Measurements from ENCODE around the genes SPATA7 and FOXN3.

- PRO-cap: no peak
These were observed 77.0 kb downstream of the STON2 start for GRCh38 chr14:81323032-81323524.

DNA sequence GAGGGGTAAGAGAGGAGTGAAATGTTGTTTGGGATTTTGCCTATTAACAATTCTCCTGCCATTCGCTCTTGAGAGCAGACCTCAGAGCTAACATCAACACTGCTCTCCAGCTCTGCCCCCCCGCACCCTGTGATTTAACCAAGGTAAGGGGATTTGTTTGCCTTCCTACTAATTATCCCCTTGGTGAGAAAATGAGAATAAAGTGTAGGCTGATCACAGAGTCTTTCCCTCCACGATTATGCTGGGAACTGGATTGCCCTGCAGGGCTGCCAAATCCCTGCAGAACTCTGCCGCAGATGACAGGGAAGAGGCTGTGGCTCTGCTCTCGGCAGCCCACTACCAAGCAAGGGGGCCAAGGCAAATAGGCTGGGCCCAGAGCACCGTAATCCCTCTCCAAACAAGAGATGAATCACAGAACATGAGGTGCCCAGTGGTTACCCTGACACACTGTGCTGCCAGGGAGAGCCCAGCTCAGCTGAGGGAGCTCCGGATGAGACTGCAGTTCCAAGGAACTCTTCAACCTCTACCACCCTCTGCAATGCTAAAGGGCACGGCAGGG is 34.0 kb downstream of the STON2 start:
- PRO-cap: no peak

DNA sequence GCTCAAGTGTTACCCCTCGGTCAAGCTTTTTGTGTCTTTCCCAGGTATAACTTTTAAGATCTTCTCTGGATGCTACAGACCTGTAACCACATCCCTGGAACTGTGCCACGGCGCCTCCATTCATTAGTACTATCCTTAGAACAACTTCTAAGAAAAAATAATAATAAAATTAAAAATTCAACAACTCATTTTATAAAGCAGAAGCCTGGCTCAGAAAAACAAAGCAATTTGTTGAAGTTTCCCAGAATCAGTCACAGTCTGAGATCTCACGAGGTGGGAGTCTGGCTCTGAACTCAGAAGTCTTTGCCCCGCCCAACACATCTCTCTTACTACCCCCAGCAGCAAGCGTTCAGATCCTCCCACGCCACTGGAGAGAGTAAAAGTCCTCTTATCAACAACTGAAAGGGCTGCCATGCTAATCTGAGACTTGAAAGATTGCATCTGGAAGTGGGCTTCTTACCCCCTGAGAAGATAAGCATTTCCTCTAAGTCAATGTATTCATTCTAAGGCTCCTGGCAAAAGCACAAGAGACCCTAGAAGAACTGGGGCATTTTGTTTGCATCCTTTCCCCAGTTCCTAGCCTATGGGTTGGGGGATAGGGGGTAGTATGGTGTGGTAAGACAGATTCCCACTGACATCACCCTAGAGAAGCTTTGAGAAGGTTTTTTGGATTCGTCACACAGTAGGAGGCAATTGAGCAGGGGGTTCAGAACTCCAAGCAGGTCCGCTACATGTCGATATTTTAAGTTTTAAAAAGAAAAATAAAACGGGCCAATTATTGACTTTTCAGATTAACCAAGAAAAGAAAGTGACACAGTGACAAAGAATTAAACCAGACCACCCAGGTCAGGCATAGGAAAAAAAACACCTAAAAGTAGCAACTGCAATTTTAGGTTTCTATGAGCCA is 34.1 kb upstream of the STON2 start:
- PRO-cap: no peak

GRCh38 chr14:81436029-81436730 is 36.1 kb upstream of the STON2 start:
- PRO-cap: bidirectional peak, plus-strand start at chr14:81436625, minus-strand start at chr14:81436465

- PRO-cap: no peak
These were observed 10.4 kb downstream of the SEL1L start for GRCh38 chr14:81523348-81523547.

- PRO-cap: no peak
These were observed 122.1 kb upstream of the SEL1L start for GRCh38 chr14:81655628-81656190.

- PRO-cap: no peak
These were observed 1367.3 kb upstream of the SEL1L start for GRCh38 chr14:82901026-82901327.

GRCh38 chr14:84099051-84099301 is 1431.0 kb upstream of the FLRT2 start:
- PRO-cap: no peak

DNA sequence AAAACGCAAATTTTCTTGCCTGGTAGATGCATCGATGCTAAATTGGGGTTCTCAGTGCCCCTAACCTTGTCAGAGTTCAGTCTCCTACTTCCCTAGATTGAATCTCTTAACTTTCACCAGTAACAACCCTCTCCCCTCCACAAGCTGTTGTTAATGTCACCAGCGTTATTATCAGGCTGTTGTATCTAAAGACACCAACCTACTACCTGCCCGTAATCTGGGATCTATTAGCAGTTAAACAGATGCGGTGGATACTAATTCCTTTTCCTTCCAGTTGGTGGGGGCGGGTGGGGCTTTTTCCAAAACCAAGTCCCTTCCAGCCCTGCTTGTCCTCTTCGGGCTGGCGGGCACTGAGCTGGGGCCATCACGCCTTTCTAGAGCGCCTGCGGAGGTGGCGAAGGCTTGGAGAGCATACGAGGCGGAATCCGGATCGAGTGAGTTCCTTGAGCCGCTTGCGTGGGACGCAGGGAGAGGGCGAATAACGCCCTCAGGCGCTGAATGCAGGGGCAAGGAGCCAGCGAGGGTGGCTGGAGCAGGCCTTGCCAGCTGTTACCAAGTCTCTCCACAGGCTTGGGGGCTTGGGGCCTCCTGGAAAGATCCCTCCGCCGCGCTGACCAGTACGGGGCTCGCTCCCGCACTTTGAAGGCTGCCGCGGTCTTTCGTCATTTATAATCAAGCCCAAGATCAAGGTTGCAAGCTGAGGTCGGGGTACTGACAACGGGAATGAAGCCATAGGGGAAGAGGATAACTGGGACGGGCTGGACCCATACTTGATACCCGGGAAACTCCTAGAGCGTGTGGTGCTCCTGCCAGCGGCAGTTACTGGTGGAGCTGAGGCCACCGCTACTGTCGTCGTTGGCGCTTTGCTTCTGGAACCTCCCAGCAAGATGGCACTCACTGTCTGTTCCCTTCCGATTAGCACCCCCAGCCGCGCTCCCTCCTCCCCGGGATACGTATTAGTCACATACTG is 1.1 kb downstream of the FLRT2 start:
- PRO-cap: no peak

GRCh38 chr14:87994754-87995404 is 1.9 kb upstream of the GALC start:
- PRO-cap: no peak

GRCh38 chr14:88026792-88027234 is 21.9 kb downstream of the GPR65 start:
- PRO-cap: no peak

DNA sequence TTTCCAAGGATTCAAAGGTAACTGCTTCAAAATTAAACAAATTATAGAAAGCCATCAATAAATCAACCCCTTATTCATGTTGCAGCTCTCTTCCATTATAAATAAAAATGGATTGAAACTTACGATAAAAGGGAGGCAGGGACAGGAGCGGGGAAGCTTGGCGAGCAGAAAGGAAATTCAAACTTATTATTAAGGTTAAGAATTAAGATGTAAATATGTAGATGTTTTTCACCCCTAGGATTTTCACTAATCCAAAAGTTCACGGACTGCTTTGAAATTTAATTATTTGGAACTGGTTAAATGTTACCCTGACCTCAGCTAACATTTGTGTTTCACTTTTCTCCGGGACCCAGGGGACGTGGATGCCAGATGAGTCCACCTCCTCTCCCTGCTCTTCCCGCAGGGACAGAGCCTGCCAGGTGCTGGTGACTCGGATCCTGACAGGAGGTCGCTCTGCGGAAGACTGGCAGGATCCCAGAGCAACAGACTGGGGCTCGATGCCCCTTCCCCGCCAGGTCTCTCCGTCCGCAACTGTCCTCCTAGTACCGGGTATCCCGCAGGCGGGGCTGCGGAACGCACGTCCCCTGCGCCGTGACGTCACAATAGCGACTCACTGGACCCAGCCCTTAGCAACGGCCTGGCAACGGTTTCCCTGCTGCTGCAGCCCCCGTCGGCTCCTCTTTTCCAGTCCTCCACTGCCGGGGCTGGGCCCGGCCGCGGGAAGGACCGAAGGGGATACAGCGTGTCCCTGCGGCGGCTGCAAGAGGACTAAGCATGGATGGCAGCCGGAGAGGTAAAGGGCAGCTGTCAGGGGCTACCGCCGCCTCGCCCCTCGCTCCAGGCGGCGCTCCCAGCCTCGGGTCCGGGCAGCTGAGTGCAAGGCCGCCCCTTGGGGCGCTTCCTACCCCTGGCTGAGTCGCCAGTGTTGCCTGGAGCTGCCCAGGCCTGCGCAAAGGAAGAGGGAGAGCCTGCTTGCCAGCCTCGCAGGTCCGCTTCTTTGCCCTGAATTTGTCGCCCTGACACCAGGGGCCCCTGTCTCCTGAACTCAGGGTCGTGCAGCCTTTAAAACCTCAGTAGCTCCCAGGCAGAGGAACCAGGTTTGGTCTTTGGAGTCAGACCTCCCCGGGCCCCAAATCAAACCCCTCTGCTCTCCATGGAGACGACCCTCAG is at the start of gene SPATA7:
SPATA7 (plus strand) TSS at position 613 of the 1,170 bp plus-strand sequence.
- PRO-cap: bidirectional peak, plus-strand start at position 644 of the sequence, minus-strand start at position 533 of the sequence

DNA sequence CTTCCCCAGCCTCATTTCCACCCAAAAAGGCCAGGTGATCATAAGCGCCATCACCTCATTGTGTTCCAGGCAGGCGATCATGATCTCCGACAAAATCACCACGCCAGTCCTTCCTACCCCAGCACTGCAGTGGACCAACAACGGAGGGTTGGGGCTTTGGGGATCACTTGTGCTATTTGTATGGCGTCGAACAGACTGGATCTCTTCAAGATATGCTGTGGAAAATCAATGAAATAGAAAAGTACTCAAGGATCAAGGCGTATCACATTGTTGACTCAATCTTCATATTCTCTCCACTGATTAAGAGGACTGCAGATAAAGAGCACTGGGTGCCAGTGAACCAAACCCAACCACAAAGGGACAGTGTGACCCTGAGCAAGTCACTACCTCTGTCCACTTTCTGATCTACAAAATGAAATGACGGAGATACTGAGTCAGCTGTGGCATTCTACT is 83.4 kb downstream of the SPATA7 start:
- PRO-cap: no peak

DNA sequence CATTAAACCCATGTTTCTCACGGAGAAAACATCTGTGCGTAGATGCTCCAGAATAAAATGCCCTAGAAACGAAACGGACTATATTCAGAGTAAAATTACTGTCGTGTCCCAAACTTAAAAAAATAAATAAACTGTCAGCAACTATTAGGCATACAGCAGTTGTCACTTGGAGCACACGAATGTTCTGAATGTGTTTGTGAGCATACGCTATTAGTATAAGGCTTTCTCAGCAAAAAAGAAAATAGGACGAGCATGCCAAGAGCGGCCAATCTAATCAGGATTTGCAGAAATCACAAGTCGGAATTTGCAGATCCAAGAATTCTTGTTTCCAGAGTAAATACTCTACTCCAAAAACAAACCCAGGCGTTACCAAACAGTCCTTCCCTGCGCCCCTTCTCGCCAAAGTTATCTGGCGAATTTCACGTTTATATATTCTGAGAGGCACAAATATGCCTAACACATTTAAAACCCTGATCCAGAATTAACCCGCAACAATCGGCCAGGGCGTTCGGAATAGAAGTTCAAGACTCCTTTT is 826 bp downstream of the PTPN21 start:
- PRO-cap: unidirectional peak, minus-strand start at position 186 of the sequence

DNA sequence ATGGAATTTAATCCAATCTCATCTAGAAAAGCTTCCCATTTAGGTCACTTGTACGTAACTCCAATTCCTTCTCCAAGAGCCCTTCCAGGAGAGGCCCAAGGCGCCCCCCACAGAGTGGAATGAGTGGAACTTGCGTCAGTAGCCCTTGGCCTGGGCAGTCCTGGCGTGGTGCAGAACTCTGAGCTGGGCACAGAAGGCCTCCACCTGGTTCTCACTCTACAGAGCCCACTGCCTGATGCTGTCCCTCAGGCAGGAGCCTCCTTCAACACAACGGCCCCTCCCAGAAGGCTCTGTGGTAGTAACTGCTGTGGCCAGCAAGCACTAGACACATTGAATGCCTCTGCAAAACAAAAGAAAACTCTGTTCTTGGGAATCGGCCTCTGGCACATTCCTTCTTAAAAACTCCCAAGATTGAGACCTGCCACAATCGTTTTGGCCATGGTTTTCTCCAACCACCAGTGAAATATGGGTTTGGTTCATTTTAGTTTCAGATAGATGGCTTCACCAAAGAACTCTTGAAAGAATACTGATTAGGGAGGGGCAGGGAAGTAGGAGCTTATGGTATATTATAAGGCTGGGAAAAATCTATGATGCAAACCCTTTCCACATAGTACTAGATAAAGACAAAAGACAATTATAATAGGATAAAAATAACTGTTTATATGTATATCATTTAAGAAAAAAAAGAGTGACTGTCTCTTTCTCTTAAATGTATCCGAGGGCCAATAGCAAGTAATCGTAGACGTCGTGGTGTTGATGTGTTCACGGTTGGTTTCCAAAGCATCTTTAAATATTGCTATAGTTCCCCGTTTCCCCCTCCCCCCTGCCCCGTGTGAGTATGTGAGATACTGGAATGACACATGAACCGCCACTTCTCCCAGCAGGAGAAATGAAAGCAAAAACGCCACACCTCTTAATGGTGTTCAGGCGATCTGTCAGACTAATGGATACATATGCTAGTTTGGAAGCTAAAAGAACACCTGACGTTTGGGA is 258.7 kb downstream of the FOXN3 start:
- PRO-cap: no peak

- PRO-cap: no peak
These were observed 156.7 kb downstream of the FOXN3 start for GRCh38 chr14:89260221-89260808.

- PRO-cap: no peak
These were observed 126.2 kb downstream of the FOXN3 start for GRCh38 chr14:89290810-89291189.

DNA sequence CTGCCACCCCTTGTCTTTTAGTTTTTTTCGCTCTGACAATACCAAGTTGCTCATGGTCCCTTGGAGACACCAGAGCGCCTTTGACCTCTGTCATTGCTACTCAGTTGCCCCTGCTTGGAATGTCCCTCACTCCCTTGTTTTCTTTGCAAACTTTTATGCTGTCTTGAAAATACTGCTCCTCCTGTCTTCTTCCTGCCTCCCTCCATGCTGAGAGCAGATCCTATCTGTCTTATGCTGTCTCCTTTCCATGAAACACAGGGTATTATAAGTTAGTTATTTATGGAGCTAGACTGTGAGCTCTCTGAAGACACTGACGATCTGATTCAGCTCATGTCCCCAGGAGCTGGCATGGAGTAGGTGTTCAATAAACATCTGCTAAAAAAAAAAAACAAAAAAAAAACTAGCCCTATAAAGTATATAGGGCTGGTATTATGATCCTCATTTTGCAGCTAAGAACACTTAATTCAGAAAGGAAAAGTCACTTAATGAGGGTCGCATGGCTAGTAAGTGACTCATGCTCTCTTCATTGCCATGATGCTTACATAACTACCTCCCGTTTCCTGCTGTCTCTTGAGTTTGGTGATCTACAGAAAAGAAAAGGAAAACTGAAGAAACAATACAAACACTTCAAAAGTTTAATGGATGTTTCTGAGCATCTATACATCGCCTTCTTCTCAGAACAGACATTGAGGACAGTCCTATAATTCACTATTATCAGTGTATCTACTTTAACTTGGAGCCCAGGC is 113.7 kb downstream of the FOXN3 start:
- PRO-cap: no peak

- PRO-cap: no peak
These were observed 75.7 kb downstream of the FOXN3 start for GRCh38 chr14:89341198-89341908.

- PRO-cap: bidirectional peak, plus-strand start at chr14:89417287, minus-strand start at chr14:89417128
These were observed at the start of gene FOXN3 for GRCh38 chr14:89416830-89417458. TSS of gene FOXN3 (minus strand) at chr14:89417233.

All from left cardiac atrium (tissue), 1 donor.